Duodenum (tissue), 1 donor: ENCODE results near the genes KCNK7, EFEMP2, RIN1 and DPP3.

- PRO-cap = no peak
Measured at GRCh38 chr11:65592769-65593242, 2.8 kb downstream of the KCNK7 start.

- PRO-cap = no peak
Measured at GRCh38 chr11:65595475-65596157, at the start of gene KCNK7. Gene KCNK7, minus strand, starts transcription at chr11:65595800.

GRCh38 chr11:65612933-65613629, 940 bp downstream of the MAP3K11 start:
- PRO-cap = no peak

DNA sequence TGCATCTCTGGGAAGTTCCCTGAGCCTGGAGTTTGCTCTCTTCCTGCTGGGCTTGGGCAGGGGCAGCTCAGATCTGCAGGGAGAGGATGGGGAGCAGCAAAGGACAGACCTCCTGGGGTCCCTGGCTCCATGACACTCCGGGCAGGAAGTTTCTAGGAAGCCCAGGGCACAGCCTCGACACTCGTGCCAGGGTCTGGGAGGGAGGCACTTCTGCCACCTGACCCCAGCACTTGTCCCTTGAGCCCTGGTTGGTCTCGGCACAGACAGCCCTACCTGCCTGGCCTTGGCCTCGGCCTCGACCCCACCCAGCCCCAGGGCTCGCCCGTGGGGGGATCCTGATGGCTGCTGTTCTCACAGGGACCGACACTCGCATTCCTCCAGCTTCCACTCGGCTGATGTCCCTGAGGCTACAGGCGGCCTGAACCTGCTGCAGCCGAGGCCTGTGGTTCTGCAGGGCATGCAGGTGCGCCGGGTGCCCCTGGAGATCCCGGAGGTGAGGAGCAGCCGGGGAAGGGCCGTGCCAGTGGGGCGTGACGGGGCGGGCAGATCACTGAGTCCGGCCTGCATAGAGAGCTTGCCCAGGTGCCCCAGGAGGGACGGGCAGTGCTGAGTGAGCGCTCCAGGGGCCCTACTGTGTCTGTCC, 5.0 kb downstream of the PCNX3 start:
- PRO-cap = no peak

DNA sequence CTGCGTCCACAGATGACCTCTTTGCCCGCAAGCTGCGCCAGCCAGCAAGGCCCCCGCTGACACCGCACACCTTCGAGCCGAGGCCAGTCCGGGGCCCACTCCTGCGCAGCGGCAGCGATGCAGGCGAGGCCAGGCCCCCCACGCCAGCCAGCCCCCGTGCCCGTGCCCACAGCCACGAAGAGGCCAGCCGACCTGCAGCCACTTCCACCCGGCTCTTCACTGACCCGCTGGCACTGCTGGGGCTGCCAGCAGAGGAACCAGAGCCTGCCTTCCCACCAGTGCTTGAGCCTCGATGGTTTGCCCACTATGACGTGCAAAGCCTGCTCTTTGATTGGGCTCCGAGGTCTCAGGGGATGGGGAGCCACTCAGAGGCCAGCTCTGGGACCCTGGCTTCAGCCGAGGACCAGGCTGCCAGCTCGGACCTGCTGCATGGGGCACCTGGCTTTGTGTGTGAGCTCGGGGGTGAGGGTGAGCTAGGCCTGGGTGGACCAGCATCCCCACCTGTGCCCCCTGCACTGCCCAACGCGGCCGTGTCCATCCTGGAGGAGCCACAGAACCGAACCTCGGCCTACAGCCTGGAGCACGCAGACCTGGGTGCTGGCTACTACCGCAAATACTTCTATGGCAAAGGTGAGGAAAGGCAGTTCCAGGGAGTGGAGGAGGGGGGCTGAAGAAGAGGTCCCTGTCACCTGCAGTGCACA, 3.2 kb downstream of the SIPA1 start:
- PRO-cap = no peak

DNA sequence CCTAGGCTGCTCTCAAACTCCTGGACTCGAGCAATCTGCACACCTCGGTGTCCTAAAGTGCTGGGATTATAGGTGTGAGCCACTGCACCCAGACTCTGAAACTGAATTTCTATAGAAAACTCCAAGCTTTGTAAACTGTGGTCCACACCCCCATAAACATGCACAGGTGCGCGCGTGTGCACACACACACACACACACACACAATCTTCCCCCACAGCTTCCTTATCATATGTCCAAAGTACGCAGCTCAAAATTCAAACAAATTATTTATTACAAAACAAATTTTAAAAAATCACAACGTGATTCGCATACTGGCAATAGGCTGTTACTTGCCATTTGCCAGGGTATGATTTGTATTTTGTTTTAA, 11.0 kb upstream of the SNX32 start:
- PRO-cap = unidirectional peak, minus-strand start at position 103 of the sequence

DNA sequence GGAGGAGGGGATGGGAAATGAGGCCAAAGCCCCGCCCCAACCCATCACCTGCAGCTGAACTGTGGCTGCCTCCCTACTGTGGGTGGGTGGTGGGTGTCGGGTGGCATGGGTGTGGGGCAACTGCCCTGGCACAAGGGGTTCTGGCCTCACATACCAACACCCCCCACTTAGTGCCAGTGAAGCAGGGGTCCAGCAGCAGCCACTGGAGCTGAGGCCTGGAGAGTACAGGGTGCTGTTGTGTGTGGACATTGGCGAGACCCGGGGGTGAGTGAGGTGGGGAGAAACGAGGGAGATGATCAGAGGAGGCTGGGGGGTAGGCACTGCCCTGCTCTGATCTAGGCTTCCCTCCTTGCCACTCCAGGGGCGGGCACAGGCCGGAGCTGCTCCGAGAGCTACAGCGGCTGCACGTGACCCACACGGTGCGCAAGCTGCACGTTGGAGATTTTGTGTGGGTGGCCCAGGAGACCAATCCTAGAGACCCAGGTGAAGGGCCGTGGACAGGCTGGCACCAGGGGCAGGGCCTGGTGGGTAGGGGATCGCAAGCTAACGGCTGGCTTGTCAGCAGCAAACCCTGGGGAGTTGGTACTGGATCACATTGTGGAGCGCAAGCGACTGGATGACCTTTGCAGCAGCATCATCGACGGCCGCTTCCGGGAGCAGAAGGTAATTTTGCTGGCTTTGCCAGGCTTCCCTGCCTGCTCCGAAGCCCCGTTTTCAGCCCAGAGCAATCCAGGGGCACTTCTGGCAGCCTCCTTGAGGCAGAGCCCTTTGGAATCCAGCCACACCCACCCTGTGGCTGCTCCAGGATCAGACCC, 3.2 kb downstream of the MUS81 start:
- PRO-cap = no peak

- PRO-cap = unidirectional peak, minus-strand start at chr11:65872867
Measured at GRCh38 chr11:65872421-65873251, at the start of gene EFEMP2. Gene EFEMP2, minus strand, starts transcription at chr11:65872800.

DNA sequence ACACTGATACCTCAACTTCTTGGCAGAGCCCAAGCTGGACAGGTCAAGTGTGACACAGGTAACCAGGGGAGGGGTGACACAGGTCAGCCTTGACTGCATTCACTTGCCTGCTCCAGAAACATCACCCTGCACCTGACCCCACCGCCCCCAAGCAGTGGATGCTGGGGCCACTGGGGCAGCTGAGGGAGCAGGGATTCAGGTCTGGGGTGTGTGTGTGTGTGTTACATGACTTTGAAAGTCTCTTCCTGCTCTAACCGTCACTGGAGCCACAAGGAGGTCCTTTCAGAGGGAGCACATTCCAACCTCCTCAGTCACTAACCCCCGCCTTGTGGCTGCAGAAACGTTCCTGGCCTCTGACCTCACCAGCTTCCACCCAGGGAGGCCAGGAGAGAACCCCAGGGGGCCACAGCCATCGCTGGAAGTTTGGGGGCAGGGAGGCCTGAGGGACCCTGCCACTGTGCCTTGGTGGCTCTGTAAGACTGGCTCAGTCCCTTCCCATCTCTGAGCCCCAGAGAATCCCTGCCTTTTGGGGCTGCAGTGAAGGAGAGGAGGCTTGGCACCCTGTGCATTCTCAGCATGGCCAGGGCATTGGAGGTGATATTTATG, 2.9 kb upstream of the FOSL1 start:
- PRO-cap = no peak

DNA sequence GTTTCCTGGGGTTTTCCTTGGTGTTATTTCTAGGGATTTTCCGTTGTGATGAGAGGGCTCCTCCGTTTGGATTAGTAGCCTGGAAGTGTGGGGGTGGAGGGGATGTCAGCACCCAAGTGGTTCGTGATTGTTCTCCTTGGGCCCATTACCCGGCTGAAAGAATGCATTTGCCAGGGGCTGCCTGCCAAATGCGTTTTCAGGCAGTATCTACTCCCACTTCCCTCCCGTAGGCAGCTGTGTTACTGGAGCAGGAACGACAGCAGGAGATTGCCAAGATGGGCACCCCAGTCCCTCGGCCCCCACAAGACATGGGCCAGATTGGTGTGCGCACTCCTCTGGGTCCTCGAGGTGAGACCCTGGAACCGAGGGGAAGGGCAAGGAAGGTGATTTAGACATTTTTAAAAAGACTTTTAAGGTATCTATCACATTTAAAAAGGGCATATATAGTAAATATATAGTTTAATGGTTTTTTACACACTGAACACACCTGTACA, 4.5 kb downstream of the SF3B2 start:
- PRO-cap = no peak

- PRO-cap = no peak
Measured at GRCh38 chr11:66265215-66266096, 3.0 kb upstream of the RAB1B start.

DNA sequence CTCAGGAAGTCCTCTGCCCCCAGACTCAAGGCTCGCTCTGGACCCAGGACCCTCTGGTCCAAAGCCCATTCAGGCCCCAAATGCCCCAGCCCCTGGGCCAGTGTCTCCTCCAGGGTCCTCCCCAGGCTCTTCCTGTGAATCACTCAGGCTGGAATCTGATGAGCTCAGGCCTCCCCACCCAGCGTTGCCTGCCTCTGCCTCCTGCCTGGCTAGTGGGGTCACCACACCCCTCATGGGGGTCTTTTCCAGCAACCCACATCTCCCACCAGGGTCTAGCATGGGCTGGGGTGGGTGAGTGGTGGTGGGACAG, 9.1 kb downstream of the RIN1 start:
- PRO-cap = no peak

- PRO-cap = unidirectional peak, minus-strand start at chr11:66336402
Measured at GRCh38 chr11:66335958-66336896, at the start of gene RIN1. Gene RIN1, minus strand, starts transcription at chr11:66336434.

DNA sequence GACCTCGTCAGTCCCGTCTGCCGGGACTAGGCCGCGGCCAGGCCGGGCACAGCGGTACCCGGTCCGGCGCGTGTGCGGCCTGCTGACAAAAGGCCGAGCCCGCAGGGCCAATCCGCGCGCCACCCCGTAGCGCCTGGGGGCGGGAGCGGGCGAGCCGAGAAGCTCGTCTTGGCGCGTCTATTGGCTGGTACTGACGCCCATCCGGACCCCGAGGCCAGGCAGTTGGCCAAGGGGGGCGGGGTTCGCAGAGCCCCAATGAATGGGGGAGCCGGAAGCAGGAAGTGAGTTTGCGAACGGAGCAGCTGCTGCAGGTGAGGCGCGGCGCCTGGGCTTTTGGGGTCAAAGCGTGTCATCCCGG, at the start of gene DPP3:
Gene DPP3, plus strand, starts transcription at position 280 of the 358 bp plus-strand sequence.
- PRO-cap = bidirectional peak, plus-strand start at position 284 of the sequence, minus-strand start at position 19 of the sequence

GRCh38 chr11:66569935-66570904, 1.8 kb upstream of the CTSF start:
- PRO-cap = no peak

DNA sequence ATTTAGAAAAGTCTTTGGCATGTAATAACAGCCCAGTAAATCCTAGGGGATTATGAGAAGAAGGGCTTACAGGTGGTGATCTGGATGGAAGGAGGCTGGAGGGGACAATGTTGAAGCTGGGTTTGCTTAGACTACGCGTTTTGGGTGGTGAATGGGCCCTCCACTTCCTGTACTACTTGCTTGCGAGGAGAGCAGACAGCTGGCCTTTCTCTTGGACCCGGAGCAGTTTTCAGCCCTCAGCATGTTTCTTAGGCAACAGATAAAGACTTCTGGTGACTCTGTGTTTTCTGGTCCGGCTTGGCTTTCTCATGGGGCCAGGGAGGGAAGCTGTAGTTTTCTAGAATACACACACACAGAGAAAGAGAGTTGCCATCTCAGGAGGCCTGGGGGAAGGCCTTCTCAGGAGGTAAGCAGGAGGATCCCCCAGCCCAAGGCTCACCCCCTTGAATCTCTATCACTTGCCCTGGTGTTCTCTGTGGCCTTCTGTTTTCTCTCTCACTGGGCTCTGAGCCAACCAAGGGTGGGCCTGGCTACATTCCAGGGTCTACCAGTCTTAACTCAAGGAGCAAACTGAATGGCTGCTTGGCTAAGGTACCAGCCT, 2.3 kb downstream of the CCS start:
- PRO-cap = no peak

- PRO-cap = no peak
Measured at GRCh38 chr11:66650010-66650491, 11.5 kb downstream of the RBM4 start.

- PRO-cap = no peak
Measured at GRCh38 chr11:66722890-66723411, 6.1 kb downstream of the SPTBN2 start.

- PRO-cap = no peak
Measured at GRCh38 chr11:66863508-66864128, 6.8 kb downstream of the LRFN4 start.

DNA sequence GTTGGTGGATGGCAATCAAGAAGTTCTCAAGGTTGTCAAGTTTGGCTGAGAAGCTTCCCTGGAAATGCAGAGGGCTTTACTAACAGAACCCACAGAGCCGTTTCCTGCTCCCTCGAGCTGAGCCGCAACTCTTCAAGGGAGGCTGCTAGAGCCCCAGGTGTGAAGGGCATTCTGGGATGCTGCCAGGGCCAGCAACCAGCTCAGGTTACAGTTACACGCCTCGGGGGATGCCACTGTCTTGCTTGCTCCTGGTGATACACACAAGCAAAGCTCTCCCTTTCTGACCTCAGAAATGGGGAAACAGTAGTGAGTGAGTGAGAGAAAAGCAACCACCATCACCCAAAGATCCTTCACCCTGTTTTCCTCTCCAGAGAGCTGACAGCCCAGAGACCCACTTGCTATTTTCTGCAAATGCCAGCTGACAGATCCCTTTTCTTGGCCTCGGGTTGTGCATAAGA, 24.0 kb downstream of the LRFN4 start:
- PRO-cap = no peak